Mesangial cell (primary cell): Measurements from ENCODE around the genes CKB and TDRD9.

GRCh38 chr14:103484495-103484829, 38.2 kb downstream of the CKB start:
- RAMPAGE, long total RNA: no peak

GRCh38 chr14:103503988-103504450, 18.6 kb downstream of the CKB start:
- RAMPAGE, long total RNA: no peak

- RAMPAGE, long total RNA: start-site peak on the minus strand at chr14:103522790-103523204, 12 reads
Observed at GRCh38 chr14:103522570-103523560, at the start of gene CKB. CKB (minus strand) TSS chr14:103522830.

GRCh38 chr14:103538086-103539138, 9.4 kb downstream of the TRMT61A start:
- RAMPAGE, long total RNA: no peak

DNA sequence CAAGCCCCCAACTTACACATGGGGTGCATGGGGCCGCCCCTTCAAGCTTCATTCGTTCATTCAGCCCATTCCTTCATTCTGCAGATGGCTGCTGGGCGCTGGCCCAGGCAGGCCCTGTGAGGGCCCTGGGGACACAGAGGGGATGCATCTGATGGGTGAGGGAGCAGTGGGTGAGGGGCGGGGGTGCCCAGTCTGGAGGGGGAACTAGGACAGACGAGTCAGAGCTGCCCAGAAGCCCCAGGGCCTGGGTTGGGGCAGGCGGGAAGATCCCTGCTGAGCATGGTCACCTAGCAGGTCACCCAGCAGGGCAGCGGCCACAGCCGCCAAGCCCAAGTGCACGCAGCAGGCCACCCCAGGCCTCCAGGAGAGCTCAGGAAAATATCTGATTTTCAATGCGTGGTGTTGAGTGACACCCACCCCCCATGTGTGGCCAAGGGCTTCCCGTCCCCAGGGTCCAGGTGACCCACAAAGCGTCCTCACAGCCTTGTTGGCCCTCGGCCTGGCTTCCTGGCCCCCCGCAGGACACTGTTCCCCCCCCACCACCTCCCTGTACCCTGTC, 14.2 kb downstream of the TRMT61A start:
- RAMPAGE, long total RNA: no peak

GRCh38 chr14:103558132-103558802, 4.2 kb downstream of the BAG5 start:
- RAMPAGE, long total RNA: no peak

- RAMPAGE, long total RNA: no peak
Observed at GRCh38 chr14:103663459-103664115, 34.6 kb downstream of the KLC1 start.

DNA sequence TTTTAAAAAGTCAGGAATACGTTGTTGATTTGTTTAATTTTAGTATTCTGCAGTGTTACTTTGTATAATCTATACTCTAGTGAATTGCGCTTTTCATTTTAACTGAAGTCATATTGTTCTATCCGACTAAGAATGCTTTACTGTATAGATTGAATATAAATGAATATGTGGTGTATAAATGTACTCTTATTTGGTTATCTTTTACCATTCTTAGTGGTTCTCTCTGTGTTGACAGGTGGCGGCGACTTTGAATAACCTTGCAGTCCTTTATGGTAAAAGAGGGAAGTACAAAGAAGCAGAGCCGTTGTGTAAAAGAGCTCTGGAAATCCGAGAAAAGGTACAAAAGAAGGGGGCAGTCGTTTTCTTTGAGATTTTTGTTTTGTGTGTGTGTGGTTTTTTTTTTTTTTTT, 40.9 kb downstream of the KLC1 start:
- RAMPAGE, long total RNA: no peak

- RAMPAGE, long total RNA: no peak
Observed at GRCh38 chr14:103713541-103714267, 1.5 kb downstream of the XRCC3 start.

DNA sequence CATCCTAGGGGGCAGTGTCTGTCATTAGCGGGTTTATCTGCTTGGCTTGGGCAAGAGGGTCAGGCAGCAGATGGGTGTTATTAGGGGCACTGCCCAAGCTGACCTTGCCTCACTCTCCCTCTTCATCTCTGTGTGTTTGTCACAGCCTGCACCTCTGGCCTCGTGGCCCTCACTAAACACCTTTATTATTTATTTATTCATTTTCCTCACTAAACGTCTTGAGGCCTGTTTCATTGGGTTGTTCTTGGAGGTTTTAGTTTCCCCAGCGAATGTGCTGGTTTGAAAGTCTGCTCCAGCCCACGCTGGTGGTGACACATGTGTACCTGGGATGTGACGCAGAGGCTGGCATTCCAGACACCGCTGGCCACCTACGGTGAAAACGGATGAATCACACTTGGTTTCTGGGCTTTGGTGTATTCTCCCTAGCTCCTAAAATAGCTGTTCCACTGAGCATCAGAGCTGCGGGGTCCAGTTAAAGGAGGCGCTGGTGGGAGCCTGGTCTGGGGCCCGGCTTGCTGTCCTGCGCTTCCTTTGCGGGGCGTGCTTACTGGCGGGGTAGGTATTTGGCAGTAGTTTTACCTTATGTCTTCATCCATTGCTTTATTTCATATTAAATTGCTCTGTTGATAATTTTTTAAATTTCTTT, 6.1 kb downstream of the ZFYVE21 start:
- RAMPAGE, long total RNA: no peak

DNA sequence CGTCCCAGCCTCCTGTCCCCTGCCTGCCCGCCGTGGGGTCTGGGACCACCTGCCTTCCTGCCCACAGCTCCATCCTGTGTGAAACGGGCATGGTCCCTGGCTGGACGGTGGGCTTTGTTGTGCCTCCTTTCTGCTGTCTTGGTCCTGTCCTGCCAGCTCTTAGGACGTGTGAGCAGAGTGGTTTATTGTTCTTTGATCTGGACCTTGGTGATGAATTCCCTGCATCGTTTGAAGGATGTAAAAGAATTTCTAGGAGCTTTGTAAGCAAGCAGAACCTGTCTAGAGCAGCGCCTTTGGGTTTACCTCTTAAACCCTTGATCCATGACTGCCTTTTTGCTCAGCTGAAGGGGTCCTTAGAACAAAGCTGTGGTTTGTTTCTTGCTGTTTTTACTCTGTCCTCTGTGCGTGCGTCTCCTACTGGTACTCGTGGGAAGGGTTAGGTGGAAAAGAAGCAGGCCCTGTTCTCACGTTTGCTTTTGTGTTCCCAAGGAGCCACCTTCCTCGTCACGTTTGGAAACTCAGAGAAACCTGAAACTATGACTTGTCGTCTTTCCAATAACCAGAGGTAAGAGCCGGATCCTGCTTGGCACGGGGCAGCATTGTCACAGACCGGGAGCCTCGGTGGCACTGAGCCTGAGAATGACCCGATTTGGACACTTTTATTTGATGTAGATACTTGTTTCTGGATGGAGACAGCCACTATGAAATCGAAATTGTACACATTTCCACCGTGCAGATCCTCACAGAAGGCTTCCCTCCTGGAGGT, 13.0 kb downstream of the ZFYVE21 start:
- RAMPAGE, long total RNA: no peak

DNA sequence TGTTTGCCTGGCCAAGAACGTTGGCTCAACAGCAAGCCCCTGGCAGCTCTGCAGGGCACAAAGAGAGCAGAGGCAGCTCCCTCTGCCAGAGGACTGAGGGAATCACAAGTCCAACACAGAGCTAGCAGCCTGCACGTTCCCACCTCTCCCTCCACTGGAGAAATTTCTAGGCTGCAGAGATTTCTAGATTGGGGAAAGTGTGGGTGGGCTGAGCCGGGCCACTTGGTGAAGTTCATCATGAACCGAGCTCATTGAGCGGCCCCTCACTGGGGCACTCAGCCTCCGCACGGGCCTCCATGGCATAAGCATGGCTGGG, 19.8 kb downstream of the ZFYVE21 start:
- RAMPAGE, long total RNA: no peak

DNA sequence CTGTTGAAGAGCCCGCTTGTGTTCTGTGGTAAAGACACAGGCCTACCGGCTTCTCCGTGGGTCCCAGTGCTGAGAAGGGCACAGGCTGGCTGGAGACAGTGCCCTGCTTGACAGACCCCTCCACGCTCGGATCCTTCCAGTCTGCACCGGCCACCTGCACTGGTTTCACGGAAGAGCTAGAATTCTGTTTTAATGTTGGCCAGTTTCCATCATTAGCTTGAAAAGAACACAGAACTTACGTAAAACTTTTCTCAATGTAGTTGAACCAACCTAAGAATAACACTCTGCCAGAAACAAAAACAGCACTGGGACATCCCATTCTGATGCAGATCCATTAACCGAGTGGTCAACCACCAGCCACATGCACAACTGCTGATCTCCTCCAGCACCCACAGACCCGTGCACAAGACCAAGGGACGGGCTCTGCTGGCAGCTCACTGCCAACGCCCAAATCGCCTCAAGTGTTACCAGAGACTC, 27.0 kb downstream of the ZFYVE21 start:
- RAMPAGE, long total RNA: no peak

GRCh38 chr14:103778590-103778984, 63.0 kb downstream of the ZFYVE21 start:
- RAMPAGE, long total RNA: no peak

GRCh38 chr14:103801406-103801897, 45.9 kb downstream of the PPP1R13B start:
- RAMPAGE, long total RNA: no peak

DNA sequence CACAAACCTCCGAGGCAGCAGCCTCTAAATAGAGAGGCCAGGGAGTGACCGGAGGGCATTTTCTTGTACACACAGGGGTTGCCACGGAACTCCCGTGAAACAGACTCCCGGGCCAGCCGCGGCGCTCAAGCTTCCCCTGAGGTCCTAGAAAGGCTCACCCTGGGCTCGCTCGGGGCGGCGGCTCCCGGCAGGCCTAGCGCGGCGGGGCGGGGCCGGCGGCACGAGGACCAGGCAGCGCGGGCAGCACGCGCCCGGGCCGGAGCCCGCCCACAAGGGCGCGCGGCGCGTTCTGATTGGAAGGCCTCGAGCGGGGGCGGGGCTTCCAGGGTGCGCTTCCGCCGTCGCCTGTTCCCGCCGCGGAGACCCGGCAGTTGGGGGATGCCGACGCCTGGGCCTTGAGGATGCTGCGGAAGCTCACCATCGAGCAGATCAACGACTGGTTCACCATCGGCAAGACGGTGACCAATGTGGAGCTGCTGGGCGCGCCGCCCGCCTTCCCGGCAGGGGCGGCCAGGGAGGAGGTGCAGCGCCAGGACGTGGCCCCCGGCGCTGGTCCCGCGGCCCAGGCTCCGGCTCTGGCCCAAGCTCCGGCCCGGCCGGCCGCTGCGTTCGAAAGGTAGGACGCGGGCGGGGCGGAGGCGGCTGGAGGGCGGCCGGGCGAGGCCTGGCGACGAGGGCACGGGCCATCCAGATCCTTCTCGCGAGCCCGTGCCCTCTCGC, at the start of gene TDRD9:
TSS of gene TDRD9 (plus strand) at position 348 of the 720 bp plus-strand sequence.
- RAMPAGE, long total RNA: no peak

- RAMPAGE, long total RNA: no peak
Observed at GRCh38 chr14:104107601-104108601, 22.4 kb downstream of the ASPG start.

- RAMPAGE, long total RNA: no peak
Observed at GRCh38 chr14:104281005-104281480, 142.7 kb downstream of the KIF26A start.

DNA sequence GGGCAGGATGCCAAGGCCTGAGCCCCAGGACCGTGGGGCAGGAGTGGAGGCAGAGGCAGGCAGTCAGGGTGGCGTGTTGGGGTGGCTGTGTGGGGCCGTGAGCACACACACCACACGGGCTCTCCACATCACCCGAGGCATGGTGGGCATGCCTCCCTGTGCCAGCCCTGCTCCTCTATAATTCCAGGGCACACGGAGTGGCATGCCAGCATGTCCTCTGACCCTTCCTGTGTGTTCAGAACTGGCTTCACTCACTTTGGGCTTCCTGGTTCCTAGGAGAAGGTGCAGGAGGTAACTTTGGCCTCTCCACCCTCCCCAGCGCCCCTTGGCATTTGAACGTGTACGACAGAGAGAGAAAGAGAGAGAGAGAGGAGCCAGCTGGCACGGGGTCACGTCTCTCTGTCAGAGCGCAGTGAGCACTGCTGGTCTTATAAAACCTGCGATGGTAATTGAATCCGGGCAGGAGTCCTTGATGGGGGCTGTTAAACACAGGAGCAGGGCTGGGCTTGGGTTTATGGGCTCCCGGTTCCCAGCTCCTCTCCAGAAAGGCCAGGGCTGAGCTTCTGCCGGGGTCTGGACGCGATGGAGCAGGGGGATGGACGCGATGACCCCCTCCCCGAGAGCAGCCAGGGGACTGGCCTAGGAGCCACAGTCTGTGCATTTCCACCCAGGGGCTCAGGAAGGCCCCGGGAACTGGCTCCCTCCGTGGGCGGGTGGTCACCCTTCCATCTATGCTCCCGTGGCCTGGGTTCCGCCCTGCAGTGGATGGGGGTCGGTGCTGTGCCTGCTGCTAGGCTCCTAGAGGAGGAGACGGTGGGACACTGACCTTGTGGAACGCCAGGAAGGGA, 144.4 kb downstream of the KIF26A start:
- RAMPAGE, long total RNA: no peak

- RAMPAGE, long total RNA: no peak
Observed at GRCh38 chr14:104393785-104394522, 185.6 kb upstream of the C14orf180 start.